ENCODE measurements around the gene WBP2.

GRCh38 chr17:75854897-75855622 is at the start of gene WBP2:
WBP2 (minus strand) TSS chr17:75855335.
- PRO-cap = bidirectional peak, plus-strand start at chr17:75855699, minus-strand start at chr17:75855335
- RAMPAGE, long total RNA, 4 experiments = start-site peak on the minus strand in 4 of 4 experiments, at chr17:75855305-75855364 at its widest, 21 to 378 reads per replicate

- PRO-cap = no peak
- RAMPAGE, long total RNA, 4 experiments = no peak in any of the 4 experiments
Measured at GRCh38 chr17:75861291-75861696, 6.2 kb upstream of the WBP2 start.

GRCh38 chr17:75876995-75877700 is 1.2 kb downstream of the TRIM47 start:
- PRO-cap = bidirectional peak, plus-strand start at chr17:75877432, minus-strand start at chr17:75877216
- RAMPAGE, long total RNA, 4 experiments = no peak in any of the 4 experiments

GRCh38 chr17:75982089-75982445 is 3.0 kb downstream of the TEN1 start:
- PRO-cap = no peak
- RAMPAGE, long total RNA, 4 experiments = no peak in any of the 4 experiments

DNA sequence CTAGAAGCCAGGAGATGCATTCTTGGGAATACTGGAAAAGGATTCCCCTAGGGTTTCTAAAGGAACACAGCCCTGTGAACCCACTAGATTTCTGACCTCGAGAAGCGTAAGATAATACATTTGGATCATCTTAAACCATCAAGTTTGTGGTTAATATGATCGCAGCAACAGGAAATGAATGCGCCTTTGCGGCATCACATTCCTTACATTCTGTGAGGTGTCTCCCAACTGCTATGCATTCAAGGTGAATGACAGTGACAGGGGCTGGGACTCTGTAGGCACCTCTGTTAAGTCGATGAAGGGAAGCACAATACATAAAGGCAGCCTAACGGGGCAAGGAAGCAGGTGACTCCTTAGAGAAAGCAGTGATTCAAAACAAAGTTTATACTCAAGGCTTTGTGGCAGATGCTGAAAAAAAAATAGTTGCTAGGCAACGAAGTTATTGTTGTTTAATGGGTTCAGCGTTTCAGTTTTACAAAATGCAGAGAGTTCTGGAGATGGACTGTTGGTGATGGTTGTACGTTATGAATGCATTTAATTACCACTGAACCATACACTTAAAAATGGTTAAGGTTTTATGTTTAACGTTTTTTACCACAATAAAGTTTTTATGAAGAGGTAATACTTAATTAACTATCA is 21.6 kb upstream of the EVPL start:
- PRO-cap = no peak
- RAMPAGE, long total RNA, 4 experiments = no peak in any of the 4 experiments

GRCh38 chr17:76137777-76139071 is 2.8 kb downstream of the FOXJ1 start:
- PRO-cap = no peak
- RAMPAGE, long total RNA, 4 experiments = no peak in any of the 4 experiments

DNA sequence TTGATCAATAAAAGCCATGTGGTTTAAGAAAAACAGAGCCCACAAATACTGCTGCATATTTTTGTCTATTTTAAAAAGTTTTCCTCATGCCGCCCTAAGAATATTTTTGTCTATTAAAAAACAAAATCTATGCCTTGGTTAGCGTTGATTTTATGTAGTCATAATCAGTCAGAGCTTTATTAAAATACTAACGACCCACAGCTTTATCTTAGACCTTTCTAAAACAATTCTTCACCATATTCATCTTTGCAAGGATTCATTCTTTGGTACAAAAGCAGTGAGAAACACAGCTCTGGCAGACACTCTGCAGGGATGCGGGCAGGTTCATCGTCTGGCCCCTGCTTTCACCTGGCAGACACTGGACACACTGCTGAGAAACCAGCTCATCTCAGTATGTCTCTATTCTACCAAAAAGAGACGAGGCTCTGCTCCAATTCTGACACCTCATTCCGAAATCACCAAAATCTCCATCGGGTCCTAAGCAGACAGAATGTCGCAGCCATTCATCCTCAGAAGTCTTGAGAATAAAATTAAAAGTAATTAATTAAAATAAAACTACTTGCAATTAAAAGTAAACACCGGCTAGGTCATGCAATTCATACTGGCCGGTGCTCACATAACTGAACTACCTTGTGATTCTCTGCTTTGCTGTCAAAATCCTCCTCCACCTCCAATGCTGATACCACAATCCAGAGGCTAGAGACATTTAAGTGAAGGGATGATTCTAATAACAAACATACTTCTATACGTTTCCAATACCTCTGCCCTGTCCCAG is 1.5 kb downstream of the RNF157 start:
- PRO-cap = unidirectional peak, plus-strand start at position 298 of the sequence
- RAMPAGE, long total RNA, 4 experiments = no peak in any of the 4 experiments

- PRO-cap = bidirectional peak, plus-strand start at chr17:76252492, minus-strand start at chr17:76252142
- RAMPAGE, long total RNA, 4 experiments = no peak in any of the 4 experiments
Measured at GRCh38 chr17:76251878-76252737, 11.8 kb upstream of the RNF157 start.

- PRO-cap = no peak
- RAMPAGE, long total RNA, 4 experiments = no peak in any of the 4 experiments
Measured at GRCh38 chr17:76255545-76255946, 9.6 kb upstream of the UBALD2 start.

DNA sequence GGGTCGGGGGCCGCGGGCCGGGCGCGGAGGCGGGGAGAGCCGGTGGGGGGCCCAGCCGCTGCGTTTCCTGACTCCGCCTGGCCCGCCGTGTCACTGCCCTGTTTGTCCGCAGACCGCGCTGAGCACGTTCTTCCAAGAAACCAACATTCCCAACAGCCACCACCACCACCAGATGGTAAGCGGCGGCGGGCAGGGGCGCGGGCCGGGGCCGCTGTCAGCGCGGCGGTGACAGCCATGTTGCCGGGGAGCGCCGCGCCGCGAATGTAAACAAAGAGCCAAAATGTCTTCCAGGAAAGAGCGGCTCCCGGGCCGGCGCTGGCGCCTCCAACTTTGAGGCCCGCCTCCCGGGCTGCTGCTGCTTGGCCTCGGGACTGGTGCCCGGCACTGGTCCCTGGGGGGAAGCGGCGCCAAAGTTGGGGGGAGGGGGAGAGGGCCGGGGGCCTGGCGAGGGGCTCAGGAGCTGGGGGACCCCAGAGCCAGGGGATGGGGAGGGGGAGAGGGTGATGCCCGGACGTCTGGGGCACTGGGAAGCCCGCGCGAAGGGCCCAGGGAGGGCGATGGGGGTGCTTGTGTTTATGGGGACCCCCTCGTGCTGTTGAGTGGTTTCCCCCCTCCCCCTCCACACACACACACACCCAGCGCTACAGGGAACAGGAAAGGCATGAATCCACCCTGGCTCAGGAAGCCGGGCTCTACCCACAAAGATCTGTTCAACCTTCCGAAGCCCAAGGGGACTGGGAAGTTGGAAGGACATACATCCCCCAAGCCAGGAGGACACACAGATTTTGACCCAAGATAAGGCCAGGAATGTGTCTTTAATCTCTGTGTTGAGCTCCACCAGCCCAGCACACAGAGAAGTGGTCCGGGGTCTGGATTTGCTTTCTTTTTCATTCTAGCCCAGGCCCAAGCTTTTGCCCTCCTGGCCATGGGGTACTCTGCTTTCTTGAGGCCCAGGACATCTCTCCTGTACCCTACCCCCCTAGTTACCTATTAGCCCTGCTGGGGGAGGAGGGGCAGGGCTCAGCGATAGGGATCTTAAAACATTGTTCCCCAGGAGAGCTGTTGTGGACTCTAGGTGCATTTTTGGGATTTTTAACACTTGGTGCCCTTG is 1.0 kb downstream of the UBALD2 start:
- PRO-cap = bidirectional peak, plus-strand start at position 278 of the sequence, minus-strand start at position 263 of the sequence; bidirectional peak, plus-strand start at position 997 of the sequence, minus-strand start at position 963 of the sequence
- RAMPAGE, long total RNA, 4 experiments = no peak in any of the 4 experiments

DNA sequence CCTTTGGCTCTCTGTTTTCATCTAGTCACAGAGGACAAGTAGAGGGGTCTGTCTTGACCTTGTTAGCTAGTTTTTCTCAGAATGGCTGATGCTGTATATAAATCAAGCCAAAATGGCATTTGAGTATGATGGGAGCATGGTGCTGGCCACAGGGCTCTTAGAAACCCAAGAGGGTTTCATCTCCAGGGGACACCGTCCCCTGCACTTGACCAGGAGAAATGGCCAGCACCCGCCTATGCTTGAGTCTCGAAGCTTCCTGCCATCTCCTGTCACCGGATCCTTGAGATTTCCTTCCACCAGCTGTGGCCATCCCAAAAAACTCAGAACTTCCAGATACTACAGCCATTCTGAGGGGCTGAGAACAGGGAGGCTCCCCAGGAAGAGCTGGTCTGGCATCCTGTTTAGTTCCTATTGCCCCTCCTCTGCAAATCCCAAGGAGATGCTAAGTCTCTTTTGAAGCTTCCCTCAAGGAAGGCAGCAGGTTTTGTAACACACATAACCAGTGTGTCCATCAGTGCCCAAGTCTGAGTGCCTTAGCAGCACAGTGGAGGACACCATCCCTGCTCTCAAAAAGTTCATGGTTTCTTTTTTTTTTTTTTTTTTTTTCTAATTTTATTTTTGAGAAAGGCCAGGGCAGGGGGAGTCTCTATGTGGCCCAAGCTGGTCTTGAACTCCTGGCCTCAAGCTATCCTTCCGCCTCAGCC is 1.9 kb downstream of the UBALD2 start:
- PRO-cap = no peak
- RAMPAGE, long total RNA, 4 experiments = no peak in any of the 4 experiments

- PRO-cap = bidirectional peak, plus-strand start at chr17:76383542, minus-strand start at chr17:76383477
- RAMPAGE, long total RNA, 4 experiments = no peak in any of the 4 experiments
Measured at GRCh38 chr17:76383316-76383814, 1.0 kb upstream of the SPHK1 start.

DNA sequence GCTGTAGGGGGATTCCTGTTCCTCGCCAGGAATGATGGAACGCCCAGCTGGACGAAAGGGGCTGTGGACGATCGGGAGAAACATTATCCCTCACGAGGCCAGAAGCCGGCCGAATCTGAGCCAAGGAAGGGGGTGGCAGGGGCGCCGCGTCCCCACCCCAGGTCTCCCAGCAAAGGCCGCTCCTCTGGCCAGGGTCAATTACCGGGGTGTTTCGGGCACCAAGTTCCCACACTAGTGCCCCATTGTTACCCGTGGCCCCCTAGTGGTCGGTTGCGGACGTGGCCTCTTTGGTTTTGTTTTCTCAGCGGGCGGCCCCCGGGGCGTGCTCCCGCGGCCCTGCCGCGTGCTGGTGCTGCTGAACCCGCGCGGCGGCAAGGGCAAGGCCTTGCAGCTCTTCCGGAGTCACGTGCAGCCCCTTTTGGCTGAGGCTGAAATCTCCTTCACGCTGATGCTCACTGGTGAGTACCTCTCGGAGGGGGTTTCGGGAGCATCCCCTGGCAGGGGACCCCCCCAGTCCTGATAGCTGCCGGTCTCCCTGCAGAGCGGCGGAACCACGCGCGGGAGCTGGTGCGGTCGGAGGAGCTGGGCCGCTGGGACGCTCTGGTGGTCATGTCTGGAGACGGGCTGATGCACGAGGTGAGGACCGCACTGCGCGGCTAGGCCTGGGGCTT is 1.4 kb downstream of the SPHK1 start:
- PRO-cap = no peak
- RAMPAGE, long total RNA, 4 experiments = start-site peak on the plus strand in 1 of 4 experiments, centred at position 560 of the sequence, 7 reads per replicate

GRCh38 chr17:76387108-76387791 is 2.8 kb downstream of the SPHK1 start:
- PRO-cap = no peak
- RAMPAGE, long total RNA, 4 experiments = no peak in any of the 4 experiments

- PRO-cap = no peak
- RAMPAGE, long total RNA, 4 experiments = no peak in any of the 4 experiments
Measured at GRCh38 chr17:76398004-76398676, 13.7 kb downstream of the SPHK1 start.

DNA sequence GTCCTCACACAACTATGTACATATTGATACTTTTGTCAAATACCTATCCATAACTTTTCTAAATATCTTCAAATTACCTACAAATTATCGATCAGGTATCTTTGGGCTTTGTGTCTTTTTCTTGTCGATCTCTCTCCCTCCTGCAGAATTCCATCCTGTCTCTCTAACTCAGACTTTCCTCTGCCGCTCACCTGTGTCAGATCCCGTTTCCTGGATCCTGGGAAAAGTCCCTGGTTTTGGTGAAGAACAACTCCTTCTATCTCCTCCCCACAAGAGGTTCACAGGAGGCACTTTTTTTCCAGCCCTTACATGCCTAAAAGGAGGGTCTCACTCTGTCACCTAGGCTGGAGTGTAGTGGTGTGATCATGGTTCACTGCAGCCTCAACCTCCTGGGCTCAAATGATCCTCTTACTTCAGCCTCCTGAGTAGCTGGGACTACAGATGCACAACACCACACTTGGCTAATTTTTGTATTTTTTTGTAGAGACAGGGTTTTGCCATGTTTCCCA is 27.2 kb downstream of the UBE2O start:
- PRO-cap = no peak
- RAMPAGE, long total RNA, 4 experiments = no peak in any of the 4 experiments

DNA sequence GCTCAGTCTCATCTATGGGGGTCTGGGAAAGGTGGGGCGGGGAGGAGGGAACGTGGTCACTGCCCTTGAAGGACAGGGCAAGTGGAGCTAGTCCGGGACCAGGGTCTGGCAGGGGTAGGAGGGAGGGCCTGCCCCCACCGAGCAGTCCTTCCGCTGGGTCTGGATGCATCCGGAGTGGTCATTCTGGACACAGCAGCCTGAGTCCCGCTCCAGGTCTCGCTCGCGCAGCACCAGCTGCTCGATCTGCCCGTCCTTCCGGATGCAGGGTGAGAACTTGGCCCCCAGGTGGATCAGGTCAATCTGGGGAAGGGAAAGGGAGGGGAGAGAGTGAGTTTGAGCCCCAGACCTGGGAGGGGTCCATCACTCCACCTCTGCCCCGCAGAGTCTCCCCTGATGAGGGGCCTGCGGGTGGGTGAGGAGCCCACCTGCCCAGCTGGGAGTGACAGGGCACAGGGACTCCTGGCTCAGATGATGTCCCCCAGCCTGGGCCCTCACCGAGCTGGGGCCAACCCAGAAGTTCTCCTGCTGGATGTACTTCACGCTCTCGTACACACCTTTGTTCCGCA is 6.9 kb downstream of the AANAT start:
- PRO-cap = no peak
- RAMPAGE, long total RNA, 4 experiments = start-site peak on the minus strand in 2 of 4 experiments, centred at positions 205 to 250 of the sequence, 9 to 19 reads per replicate

DNA sequence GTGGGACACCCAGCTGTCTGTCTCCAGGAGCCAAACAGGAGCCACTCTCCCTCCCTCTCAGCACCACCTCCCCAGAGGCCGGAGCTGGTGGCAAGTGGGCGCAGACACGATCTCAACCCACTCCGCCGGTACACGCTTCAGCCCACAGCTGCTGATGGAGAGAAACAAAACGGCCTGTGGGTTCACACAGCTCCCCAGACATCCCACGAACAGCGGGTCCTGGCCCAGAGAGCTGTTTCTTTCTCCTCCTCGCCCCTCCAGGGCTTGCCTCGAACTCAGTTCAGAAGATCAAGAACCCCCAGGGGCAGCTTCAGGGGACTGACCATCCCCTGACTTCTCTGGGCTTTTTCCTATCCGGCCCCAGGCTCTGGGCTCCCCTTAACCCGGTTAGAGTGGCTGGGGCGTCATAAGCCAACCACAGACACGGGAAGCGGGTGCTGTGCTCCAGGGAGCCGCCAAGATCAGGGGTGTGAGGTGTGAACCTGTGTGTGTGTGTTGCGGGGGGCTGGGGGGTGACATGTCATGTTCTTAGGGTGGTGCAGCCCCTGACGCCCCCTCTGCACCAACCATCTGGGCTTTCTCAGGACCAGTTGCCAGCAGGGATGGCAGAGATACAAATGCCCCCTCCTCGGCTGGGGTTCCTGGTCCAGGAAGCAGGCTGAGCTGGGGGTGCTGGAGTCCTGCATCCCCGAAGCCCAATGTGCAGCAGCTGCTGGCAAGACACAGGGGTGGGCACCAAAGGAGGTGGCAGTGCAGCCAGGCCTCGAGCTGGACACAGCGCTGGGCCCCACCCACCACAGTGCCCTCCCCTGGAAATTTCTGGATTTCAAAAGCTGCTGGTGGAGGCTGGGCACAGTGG is 7.4 kb downstream of the RHBDF2 start:
- PRO-cap = no peak
- RAMPAGE, long total RNA, 4 experiments = no peak in any of the 4 experiments

DNA sequence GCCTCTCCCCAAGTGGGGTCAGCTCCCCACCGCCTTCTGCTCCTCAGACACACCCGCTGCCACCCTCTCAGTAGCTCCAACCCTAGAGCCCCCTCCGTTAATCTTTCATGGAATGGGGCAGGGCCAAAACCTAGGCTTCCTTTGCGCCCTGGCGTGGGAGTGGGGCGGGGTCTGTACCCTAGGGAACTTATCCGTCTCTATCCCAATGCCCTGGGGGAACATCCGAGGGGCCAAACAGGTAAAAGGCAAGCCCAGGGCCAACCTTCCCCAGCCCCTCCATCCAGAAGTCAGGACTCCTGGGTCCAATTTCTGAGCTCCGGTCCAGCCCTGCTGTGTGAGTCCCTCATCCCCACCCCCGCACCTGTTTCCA is 723 bp downstream of the RHBDF2 start:
- PRO-cap = no peak
- RAMPAGE, long total RNA, 4 experiments = no peak in any of the 4 experiments

GRCh38 chr17:76501751-76502029 is 467 bp upstream of the RHBDF2 start:
- PRO-cap = no peak
- RAMPAGE, long total RNA, 4 experiments = no peak in any of the 4 experiments